Right ventricle myocardium (tissue), 1 donor: ENCODE data around the genes IL23R, SERBP1, LRRC53 and SLC44A5.

DNA sequence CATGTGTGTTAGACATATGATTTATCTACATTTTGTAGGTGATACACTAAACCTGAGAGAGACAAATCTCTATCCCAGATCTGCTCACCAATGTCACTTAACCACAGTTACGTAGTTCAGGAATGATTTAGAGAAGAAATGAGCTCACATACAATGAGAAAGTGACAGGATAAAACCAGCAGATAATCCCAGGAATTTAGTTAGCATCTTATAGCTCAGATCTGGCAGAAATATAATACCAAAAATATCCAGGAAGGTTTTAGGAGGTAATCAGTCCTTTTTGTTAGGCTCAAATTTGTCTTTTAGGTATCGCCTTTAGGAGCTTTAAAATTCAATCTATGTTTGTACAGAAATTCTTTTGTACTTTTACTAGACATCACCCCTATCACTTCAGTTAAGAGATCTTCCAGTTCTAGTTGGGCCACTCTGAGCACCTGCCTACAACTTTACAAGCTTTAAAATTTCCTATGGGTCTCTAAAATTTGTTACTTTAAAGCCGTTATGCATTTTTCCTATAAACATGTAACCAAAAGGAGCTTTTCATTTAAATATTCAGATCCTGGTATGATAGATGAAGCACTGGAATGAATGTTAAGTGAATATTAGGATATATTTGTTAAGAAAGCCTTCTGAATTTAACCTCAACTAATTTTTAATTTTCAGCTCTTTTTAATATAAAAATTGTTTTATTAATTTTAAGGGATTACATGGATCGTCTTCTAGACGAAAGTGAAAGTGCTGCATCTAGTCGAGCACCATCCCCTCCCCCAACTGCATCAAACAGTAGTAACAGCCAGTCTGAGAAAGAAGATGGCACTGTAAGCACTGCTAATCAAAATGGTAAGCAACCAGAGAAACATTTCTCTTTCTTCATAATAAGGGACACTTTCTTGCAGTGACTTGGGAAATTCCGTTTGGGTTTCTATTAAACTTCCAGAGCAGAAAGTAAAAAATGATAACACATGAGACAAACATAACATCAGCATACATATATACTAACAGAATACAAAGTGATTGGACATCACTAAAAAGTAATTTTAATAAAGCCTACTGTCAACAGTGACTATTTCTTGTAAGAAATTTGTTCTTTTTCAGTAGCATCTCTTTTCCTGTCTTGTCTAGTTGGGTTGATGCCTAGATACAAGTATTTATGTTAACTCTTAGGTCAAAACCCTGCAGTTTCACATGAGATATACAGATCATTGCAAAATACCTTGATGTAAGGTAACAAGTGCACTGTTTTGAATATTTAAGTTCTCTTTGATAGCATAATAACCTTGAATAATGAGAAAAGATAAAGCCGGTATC lies 56.7 kb downstream of the MIER1 start:
- PRO-cap, 2 experiments: no peak in any of the 2 experiments

DNA sequence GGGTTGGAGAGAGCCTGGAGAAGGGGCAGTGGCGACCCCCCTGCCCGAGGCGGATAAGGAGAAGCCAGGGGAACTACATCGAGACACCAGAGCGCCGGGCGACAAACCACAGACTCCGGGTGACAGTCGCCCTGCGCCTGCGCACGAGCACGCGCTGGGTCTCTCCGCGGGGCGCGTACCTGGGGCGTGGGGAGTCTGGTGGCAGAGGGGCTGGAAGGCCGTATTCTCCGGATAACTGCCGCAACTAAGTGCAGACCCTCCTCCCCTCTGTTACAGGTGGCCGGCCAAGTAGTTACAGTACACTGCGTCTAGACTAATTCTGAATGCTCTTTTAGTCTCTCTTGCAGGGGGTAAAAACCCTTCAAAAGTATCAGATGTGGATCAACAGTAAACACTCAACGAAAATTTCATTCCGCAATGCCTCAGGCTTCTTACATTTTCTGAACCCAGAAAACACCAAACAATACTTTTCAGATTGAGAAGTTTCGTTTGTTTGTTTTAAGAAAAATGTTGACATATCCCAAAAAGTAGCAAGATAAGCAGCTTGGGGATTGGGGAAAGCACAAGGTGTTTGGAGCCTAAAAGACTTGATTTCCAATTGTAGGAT lies 425 bp upstream of the SLC35D1 start:
- PRO-cap, 2 experiments: peak in 2 of 2 experiments; most common plus-strand start position 189 of the sequence (in 1); most common minus-strand start position 103 of the sequence (in 2)

- PRO-cap, 2 experiments: no peak in any of the 2 experiments
Observed at GRCh38 chr1:67166070-67166717, at the start of gene IL23R. IL23R (plus strand) TSS chr1:67166454.

DNA sequence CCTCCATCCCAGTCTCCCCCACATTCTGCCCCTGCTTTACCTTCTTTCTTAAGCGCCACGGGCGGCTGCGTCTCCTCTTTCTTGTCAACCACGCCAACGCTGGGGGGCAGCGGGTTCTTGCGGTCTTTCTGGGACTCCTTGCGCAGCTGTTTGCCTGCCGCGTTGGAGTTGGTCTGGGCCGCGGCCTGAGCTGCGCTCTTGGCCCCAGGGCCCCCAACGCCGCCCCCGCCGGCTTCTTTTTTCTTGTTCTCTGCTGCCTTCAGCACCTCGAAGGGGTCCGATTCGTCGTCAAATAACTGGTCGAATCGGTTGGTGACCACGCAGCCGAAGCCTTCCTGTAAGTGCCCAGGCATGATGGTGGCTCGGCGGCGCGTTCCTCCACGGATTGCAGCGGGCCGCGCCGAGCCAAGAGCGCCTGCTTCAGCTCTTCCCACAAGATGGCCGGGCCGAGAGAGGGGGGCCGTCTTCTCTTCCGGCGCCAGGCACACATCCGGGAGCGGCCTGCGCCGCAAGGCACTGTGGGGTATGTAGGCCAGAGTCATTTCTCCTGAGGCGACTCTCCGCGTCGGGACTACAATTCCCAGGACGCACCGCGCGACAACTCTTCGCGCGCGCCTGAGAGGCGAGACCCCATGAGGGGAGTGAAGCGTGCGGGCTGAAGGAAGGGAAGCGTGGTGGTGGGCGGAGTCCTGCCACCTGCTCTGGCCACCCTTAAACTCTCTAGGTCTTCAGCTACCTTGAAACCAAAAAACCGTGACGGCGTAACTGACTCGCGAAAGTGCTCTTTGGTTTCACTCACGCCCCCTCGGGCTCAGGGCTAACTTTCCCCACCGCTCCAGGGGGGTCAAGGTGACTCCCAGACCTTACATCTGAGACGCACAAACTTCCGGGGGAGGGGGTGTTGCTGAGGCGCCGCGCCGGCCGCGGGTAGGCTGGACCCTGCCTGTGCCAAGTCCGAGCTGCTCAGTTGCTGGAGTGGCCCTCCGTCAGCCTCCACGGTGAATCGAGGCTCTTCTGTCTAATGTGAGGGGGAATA lies at the start of gene SERBP1:
Gene SERBP1 (minus strand): TSS at position 455 of the 1,036 bp plus-strand sequence.
- PRO-cap, 2 experiments: peak in 2 of 2 experiments; most common plus-strand start position 658 of the sequence (in 2); most common minus-strand start position 455 of the sequence (in 2)

- PRO-cap, 2 experiments: no peak in any of the 2 experiments
Observed at GRCh38 chr1:67513885-67514073, 83.6 kb upstream of the SERBP1 start.

DNA sequence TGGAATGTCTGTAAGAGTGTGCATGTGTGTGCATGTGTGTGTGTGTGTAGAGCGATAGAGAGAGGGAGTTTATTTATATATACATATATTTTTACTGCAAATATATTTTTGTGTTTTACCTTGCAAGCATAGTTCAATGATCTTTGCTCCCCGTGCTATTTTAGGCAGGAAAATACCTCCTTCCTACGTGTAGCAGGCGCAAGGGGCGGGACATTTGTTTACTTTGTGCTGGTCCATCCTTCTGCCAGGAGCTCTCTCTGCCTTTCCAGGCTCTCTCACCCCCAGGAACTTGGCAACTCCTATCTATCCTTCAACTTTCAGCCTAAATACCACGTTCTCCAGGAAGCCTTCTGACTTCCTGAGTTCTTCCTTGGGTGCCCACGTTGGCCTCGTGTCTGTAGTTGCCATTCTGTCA lies 125.8 kb upstream of the SERBP1 start:
- PRO-cap, 2 experiments: no peak in any of the 2 experiments

DNA sequence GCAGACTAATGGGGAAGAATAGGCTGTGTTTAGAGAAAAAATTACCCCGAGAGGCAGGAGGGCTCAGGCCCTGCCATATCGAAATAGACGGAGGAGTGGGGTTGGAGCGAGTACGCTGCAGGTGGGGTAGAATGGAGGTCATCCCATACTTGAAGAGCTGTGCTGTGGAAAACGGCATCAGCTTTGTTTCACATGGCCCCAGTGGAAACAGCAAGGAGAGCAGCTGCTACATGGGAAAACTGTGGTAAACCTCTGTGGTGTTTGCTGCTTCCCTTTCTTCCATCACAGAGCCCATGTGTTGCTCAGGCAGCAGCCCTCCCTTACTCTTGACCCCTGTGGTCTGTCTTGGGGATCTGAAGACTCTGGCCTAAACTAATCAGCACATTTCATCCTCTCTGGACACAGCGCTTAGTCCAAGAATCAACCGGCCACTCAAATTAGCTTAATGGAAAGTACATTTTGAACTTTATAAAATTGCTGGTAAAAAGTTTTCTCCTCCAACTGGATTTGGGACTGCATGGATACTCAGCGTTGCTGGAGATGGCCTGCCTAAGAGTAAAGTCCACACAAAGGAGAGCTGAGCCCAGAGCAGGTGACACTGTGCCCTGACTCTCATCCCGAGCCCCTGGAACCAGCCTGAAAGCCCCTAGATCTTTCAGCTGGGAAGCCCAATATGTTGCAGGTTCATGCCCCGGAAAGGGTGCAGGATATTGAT lies 127.2 kb upstream of the GADD45A start:
- PRO-cap, 2 experiments: no peak in any of the 2 experiments

- PRO-cap, 2 experiments: no peak in any of the 2 experiments
Observed at GRCh38 chr1:67618510-67619199, 66.3 kb upstream of the GADD45A start.

- PRO-cap, 2 experiments: no peak in any of the 2 experiments
Observed at GRCh38 chr1:67631576-67632217, 53.3 kb upstream of the GADD45A start.

DNA sequence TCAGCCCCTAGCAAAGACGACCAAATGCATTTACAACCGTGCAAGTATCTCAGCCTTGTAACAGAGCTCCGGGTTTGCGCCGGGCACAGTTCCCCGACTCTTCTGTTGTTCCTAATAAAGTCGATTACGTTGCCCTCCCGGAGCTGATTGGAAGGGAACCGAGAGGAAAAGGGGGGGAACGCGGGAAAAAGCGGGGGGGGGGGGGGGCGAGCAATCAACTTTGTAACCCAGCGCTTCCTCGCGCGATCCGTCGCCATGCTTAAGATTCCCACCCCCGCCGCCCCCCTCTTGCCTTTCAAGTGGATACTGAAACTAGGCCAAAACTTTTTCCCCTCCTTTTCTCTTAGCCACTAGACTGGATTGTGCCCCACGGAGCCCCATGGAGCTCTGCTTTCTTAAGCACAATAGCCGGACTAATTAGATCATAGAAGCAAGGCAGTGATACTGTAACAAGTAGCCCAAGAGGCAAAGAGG lies 620 bp downstream of the WLS start:
- PRO-cap, 2 experiments: peak in 2 of 2 experiments; most common plus-strand start position 241 of the sequence (in 2); most common minus-strand start position 87 of the sequence (in 2)

DNA sequence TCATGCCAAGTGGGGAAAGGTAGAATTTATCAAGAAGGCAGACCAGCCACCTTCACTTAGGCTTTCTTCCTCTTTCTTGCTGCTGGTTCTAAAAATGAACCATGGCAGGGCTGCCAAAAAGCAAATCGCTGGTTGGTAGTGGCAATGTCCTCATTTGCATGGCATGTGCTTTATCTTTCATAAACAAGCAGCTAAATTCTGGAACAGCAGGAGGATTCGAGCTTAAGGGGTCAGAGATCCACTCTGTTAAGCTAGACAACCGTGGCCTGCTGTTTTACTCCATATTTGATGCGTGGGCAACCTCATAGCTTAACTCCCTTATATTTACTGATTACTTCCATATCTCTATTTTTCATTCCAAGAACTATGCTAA lies 91.3 kb downstream of the RPE65 start:
- PRO-cap, 2 experiments: peak in 2 of 2 experiments; most common plus-strand start position 225 of the sequence (in 2); most common minus-strand start position 75 of the sequence (in 1)

- PRO-cap, 2 experiments: no peak in any of the 2 experiments
Observed at GRCh38 chr1:69551607-69552033, 16.1 kb upstream of the LRRC7 start.

GRCh38 chr1:70204436-70205120 lies 801 bp downstream of the LRRC40 start:
- PRO-cap, 2 experiments: no peak in any of the 2 experiments

DNA sequence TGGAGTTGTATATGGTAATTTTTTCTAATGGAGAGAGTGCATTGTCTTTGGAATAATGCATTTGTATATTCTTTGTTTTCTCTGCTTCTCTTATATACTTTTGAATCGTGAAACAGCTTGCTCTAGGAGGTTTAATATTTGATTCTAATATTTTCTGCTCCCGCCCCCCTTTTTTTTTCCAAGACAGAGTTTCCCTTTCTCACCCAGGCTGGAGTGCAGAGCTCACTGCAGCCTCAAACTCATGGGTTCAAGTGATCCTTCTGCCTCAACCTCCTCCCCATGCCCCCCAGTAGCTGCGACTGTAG lies 4.6 kb upstream of the LRRC40 start:
- PRO-cap, 2 experiments: no peak in any of the 2 experiments

- PRO-cap, 2 experiments: no peak in any of the 2 experiments
Observed at GRCh38 chr1:70237279-70237962, 16.2 kb downstream of the SRSF11 start.

DNA sequence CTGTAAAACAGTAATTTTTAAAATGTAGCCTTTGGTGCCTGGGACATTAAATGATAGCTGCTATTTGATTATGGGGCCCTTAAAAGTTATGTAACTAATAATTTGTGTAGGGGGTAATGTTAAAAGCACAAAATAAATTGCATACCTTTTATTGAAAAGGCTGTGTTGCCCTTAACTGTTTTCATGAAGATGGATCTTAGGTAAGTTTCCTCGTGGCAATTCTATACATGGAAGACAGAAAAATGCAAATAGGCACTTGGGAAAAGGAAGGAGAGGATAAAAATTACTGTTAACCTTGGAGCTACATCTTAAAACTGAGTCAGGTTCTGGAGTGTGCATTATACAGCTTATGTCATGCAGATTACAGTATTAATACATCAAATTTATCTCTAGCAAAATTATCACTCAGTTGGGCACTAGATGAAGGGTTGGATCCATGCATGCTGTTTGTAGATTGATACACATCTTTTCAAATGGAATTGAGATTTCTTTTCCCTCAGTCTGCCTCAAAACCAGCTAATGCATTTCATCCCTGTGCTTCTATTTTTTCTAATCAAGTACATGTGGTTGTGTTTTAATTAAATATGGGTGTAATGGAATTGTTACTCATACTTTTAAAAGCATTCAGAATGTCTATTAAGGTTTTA lies 32.6 kb downstream of the SRSF11 start:
- PRO-cap, 2 experiments: no peak in any of the 2 experiments

DNA sequence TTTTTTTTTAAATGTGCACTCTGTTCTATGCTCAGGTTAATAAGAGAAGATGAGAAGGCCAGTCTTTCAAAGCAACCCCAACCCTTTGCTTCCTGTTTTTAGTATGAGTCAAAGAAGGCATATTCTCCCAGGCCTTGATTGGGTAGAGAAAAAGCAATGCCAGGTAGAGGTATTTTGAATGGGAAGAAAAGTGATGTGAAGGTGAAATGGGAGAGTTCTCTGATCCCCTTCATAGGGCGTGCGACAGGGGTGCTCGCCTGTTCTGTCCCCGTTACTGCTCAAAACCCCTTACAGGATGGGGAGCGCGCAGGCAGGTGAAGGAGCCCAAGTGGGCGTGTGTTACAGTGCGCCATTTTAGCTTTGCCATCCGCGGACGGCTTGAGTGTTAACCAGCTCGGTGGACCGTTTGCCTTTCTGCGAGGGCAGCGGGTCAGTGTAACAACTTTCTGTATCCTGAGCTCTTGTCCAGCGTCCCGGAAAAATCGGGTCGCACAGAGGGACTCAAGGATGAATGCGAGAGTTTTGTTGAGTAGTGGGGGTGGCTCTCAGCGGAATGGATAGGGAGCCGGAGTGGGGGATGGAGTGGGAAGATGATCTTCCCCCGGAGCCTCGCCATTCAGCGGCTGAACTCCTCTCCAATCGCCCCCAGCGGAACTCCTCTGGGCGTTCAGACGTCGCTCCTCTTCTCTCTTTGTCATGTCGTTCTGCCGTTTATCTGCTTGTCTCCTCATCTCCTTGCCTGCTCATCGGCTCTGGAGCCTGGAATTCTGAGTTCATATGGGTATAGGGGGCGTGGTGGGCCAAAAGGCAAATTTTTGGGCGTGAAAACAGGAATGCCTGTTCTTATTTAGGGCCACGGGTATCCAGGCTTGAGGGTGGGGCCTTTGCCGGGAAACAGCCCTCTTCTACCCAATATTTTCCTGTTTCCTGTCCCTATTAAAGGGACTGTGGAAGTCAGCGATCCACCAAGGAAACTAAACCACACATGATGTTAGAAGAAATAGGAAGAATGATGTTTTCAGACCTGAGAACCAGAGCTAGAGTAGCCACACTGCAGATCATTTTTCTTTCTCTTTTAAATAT lies 295.4 kb downstream of the CTH start:
- PRO-cap, 2 experiments: no peak in any of the 2 experiments

GRCh38 chr1:74512423-74512885 lies at the start of gene LRRC53:
LRRC53 (minus strand) TSS chr1:74512611.
- PRO-cap, 2 experiments: no peak in any of the 2 experiments

- PRO-cap, 2 experiments: no peak in any of the 2 experiments
Observed at GRCh38 chr1:75092032-75092577, 42.1 kb upstream of the LHX8 start.

DNA sequence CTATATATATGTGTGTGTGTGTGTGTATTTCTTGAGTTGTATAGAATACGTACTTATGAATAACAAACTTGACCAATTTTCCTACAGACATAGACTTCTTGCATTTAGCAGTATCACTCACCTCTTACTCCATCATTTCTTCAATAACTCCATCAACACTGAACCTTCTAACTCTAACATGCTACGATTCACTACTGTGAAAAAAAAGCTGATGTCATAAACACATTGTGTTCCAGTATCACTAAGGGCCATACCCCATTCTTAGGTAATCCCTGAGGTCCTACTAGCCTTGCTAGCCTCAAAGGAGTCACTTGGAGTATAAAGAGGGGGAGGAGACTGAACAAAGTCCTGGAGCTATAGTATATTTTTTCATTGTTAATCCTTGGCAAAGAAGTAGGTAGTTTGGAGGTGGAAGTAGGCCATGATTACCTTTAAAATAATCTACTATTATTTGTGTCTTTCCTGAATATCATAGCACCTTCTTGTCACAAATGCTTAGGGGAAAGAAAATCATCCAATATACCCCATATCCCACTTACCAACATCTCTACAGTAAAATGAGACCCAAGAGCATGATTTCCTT lies at the start of gene SLC44A5:
Gene SLC44A5 (minus strand): TSS at position 196 of the 583 bp plus-strand sequence.
- PRO-cap, 2 experiments: no peak in any of the 2 experiments